Epidermal melanocyte (primary cell): ENCODE measurements around the gene LCN9.

DNA sequence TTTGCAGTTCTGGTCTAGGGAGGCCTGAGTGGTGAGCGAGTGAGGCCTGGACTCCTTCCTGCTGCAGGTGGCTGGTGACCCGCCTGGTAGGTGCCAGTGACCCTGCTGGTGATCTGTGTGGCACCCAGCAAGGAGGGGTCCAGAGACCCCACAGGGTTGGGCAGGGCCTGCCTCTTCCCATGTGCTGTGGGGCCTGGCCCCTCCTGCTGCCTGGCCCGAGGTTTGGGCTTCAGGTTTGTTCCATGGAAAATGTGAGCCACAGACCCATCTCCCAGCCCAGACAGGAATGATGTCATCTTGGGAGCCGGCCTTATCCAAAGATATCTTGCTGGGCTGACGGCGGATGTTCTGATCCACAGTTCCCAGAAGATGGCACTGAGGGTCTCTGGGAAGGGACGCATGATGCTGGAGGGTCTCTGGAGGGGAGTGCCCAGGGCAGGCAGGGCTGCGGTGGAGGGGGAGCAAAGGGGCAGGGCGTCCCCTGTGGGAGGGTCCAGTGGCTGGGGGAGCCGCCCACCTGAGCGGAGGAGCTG is 67.9 kb downstream of the COL5A1 start:
- RRBS = no CpG with 5 or more reads among the region's 11 CpGs

- RRBS = no CpG with 5 or more reads among the region's 15 CpGs
Observed at GRCh38 chr9:134752195-134752766, 110.7 kb downstream of the COL5A1 start.

GRCh38 chr9:134763710-134763917 is 117.0 kb upstream of the FCN2 start:
- RRBS = no CpG with 5 or more reads among the region's 5 CpGs

DNA sequence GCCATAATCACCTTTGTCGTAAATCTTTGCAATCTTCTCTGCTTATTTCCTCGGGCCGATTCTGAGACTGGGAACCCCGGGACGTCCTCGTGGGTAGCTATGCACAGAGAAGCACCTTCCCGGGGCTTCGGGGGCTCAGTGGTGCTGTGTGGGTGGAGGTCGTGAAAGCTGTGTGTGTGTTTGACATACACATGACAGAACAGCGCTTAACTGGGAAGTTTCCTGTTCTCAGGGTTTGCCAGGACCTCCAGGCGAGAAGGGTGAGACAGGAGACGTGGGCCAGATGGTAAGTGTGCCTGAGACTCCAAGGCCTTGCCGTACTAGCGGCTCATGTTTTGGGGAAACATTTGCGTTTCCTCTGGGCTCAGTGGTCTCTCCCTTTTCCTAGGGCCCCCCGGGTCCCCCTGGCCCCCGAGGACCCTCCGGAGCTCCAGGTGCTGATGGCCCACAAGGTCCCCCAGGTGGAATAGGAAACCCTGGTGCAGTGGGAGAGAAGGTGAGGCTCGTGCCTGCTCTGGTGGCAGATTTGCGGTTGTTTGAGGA is 68.3 kb upstream of the FCN2 start:
- RRBS = no CpG with 5 or more reads among the region's 20 CpGs

DNA sequence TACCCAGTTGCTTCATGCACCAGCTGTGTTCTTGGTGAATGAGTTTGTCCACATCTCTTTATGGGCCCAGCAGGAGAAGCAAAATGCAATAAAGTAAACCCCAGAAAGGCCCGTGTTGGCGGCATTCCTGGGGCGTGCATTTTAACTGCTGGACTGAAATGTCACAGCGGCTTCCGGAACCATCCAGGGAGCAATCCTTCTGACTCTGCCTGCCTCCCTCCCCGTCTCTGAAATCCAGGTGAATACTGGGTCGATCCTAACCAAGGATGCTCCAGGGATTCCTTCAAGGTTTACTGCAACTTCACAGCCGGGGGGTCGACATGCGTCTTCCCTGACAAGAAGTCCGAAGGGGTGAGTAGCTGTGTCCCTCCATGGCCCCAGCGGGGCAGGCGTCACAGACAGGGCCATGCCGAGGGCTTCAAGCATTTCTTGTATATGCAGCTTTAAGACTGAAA is 55.0 kb upstream of the FCN2 start:
- RRBS = no CpG with 5 or more reads among the region's 14 CpGs

- RRBS = no CpG with 5 or more reads among the region's 17 CpGs
Observed at GRCh38 chr9:134944417-134944991, 26.8 kb upstream of the FCN1 start.

DNA sequence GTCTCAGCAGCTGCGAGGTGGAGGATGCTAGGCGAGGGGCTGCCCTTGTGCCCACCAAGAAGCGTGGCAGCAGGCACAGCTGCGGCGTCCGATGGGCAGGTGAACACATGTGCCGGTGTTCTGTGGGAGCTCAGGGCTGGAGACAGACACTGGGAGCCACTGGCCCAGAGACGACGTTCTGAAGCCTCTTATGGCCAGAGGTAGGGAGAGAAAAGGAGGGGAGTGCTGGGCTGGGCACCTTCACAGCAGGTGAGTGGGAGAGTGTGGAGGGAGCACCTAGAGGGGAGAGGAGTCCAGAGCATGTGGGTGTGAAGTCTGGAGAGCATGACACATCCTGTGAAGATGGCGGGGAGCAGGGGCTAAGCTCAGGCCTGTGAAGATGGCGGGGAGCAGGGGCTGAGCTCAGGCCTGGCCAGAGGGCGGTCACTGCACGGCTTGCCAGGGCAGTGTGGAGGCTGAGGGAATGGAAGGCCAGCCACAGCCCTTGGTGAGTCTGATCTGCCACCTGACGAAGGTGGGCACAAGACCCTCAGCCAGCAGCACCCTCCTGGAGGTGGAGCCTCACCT is 79.2 kb upstream of the FCN1 start:
- RRBS = no CpG with 5 or more reads among the region's 14 CpGs

DNA sequence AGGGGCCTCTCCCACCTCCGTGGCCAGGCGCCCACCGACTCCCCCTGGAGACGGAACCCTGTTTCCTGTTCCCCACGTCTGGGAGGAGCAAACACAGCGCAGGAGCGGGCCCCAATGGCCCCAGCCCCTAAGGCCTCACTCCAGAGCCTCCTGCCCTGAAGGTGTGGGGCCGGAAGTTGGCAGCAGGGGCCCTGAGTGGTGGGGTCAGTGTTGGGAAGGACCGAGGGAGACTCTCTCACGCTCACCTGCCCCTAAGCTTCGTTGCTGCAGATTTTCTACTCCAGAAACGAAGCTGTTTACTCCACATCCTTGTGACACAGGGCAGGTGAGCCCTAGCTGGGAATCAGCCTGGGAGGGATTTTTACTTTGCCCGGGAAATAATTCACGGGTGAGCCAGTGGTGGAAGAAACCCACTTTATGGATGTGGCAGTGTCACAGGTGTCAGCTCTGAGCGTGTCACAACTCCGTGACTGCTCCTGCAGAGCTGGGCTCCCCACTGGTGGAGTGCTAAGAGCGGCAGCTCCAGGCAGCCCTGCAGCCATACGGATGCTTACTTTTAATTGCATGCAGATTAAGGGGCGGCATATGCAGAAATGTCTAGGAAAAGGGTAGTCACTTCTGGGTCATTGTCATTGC is 77.5 kb upstream of the OLFM1 start:
- RRBS = no CpG with 5 or more reads among the region's 19 CpGs

GRCh38 chr9:135306673-135307305 is 172.8 kb upstream of the PPP1R26 start:
- RRBS = no CpG with 5 or more reads among the region's 16 CpGs

DNA sequence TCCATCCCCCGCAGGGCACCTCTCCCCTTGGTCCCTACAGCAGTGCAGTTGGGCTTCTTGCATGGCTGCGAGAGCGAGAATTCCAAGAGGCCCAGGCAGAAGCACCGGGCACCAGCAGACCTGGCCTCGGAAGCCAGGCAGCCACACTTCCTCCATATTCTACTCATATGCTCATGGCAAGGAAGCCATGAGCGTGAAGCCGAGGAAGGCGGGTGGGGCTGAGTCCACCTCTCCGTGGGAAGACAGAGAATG is 97.4 kb upstream of the PPP1R26 start:
- RRBS = no CpG with 5 or more reads among the region's 9 CpGs

DNA sequence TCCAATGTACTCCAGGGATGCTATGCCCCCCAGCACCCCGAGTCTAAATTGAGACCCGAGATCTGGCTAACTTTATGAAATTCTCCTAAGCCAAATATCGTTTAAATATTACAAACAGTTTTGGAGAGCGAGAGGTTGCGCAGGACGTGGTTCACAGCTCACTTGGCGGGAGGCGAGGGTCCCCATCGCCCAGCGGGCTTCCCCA is 358 bp upstream of the MRPS2 start:
- RRBS = no CpG with 5 or more reads among the region's 10 CpGs

- RRBS = no CpG with 5 or more reads among the region's 12 CpGs
Observed at GRCh38 chr9:135663148-135663560, at the start of gene LCN9. TSS of gene LCN9 (plus strand) at chr9:135663309.

DNA sequence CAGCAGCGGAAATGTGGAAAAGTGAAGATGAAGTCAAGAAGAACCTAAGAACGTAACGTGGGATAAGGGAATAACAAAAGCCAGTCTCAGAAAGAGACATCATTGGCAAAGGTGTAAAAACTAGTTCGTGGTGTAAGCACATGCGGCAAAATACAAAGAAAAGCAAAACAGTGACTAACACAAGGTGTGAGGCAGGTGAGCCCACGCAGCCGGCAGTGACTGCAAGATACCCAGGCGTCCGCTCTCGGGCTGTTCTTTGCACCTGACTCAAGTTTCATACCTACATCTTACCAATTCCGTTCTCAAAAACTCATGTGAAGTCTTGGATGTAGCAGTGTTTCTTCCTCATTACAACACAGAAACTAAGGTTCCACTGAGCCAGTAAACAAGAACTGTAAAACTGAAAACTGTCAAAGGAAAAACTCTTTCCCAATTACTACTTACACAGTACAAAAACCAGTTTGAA is 1.7 kb downstream of the CAMSAP1 start:
- RRBS = no CpG with 5 or more reads among the region's 11 CpGs

DNA sequence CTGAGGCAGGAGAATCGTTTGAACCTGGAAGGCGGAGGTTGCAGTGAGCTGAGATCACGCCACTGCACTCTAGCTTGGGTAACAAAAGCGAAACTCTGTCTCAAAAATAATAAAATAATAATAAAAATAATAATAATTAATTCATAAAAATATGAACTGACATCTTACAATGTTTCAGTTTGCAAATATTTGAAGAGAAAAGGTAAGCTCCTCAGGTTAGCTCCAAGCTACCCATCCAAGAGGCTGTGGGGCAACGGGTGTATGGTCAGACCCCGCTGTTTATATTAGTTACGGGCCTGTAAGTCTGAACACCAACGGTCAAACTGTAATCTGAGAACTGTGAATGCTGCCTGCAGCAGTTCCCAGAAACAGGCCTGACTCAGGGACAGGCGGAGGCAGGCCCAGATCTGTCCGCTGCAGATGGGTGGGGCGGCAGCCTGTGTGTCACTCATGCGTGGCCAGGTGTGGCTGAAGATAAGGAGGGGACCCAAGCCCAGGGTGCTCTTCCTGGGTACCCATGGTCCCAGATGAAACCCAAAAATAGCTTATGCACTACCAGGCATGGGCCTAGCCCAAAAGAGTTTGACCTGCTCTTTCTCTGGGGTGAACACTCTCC is 9.4 kb downstream of the UBAC1 start:
- RRBS = no CpG with 5 or more reads among the region's 12 CpGs

DNA sequence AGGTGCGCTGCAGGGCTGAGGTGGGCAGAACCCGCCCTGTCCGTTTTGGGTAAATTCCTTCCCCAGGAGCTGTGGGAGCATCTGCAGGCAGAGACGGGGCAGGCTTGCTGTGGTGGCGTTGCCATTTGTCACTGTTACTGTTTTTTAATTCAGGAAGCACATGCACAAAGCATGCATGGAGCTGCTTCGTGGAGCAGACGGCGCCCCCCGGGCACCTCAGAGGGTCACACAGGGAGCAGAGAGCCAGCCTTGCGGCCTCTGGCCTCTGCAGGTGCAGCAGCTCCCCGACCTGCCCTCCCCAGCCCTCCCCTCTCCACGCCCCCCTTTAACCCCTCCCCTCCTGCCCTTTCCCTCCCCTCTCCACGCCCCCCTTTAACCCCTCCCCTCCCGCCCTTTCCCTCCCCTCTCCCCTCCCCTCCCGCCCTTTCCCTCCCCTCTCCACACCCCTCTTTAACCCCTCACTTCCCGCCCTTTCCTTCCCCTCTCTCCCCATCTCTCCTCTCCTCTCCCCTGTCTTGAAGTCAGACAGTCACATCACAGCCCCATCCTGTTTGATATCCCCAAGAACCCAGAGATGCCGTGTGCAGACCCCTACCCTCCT is 29.4 kb upstream of the UBAC1 start:
- RRBS = no CpG with 5 or more reads among the region's 17 CpGs

- RRBS = 52% methylated on average over 6 of the region's 20 CpGs
Observed at GRCh38 chr9:136002951-136003608, 41.9 kb upstream of the UBAC1 start.

DNA sequence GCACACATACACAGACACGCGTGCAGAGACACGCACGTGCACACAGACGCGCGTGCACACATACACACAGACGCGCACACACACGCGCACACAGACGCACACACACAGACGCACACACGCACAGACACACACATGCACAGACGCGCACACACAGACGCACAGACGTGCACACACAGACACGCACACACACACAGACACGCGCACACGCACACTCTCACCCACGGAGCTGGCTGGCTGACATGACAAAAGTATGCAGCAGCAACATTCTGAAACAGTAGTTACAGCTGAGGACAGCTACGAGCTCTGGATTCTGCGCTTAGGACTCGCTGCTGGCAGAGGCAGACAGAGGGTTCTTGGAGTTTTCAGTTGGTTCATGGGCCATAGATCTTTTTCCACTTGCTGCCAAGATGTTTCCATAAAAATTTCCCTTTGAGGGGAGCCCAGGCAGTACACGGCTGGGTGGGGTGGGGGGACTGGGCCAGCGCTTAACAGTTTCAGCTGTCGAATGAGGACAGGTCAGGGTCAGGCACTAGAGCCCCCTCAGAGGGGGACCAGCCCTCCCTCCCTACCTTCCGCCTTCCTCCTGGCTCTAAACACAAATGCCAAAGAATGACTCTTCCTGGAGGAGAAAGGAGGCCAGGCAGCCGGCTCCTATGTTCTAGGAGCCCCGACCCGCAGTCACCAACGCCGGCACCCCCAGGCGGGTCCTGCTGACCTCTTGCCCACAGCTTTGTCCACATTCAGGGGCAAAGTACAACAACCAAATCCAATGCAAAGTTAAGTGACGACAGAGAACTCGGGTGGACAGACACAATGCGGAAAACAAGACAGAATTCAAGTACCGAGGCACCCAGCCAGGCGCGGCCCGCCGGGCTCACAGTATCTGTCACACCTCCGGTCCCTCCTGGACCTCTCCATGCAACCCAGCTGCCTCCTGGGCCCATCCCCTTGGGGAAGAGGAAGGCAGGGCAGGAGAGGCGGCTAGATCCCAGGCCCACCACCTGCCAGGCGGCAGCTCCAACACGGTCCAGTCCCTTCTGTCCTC is 46.5 kb upstream of the UBAC1 start:
- RRBS = no CpG with 5 or more reads among the region's 48 CpGs

DNA sequence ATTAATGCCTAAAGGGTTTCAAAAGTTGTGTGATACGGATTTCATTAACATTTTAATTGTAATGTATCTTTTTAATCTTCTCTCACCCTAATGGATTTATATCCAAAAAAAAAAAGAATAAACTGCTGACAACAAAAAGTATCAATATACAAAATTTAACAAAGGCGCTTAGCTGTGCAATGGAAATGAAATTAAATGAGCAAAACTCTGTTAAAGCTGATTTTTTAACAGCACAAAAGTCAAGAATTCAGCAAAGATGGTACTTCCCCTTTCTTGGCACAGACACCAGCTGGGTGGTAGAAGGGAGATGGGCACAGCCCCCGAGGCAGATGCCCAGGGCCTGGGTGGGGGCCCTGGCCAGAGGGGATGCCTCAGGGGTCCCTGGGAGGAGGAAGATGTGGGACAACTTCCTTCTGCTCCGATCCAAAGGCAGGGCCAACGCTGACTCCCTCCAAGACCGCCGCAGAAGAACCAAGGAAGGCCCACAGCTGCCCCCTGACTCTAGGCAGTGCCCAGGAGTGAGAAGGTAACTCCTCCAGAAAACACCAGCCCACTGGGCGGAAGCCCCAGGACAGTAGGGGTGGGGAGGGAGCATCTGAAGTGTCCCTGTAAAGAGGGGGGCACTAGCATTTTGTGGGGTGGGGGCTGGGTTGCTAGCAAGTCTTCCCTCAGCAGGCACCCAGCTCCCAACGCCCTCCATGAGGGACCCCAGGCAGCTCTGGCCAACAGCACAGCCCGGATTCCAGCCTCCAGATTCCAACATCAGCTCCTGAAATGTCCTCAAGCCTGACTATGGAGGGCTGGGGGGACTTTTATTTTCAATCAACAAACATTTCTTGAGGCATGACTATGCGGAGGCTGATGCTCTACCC is 5.0 kb downstream of the NACC2 start:
- RRBS = no CpG with 5 or more reads among the region's 11 CpGs

DNA sequence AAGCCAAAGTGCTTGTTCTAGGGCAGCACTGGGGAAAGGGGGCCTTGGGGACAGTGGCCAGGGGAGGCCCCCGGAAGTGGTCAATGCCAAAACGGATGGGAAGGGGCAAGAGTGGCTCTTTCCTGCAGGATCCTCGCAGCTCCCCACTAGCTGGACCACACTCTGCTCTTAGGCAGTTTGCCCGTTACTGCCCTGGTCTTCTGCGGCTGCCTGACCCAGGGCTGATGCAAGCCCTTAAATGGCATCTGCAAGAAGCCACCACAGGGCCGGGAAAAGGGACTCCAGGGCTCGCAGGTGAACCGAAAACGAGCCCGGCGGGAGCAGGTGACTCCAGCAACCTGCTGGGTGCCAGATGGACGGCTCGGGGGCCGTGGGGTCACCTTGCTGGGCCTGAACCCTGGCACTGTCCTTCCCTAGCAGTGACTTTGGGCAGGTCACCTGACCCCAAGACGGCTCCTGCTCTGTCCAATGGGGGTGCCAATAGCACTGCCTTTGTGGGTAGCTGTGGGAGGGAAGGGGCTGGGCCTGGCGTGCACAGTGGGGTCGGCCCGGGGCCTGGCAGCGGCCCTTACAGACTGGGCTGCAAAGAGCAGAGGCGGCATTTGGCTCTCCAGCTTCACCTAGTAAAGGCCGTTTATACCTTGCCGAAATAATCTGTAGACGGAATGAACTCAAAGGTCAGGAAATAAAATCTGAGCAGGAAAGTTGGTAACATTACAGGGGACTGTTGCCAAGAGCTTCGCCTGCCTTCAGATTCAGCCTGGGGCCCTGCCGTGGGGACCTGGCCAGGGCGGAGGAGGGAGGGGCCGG is 1.2 kb downstream of the TMEM250 start:
- RRBS = 43% methylated on average over 6 of the region's 27 CpGs

- RRBS = 87% methylated on average over 4 of the region's 23 CpGs
Observed at GRCh38 chr9:136225110-136225766, 20.3 kb upstream of the LHX3 start.